Thoracic aorta (tissue), 1 donor: ENCODE measurements around a stretch of chr11.

DNA sequence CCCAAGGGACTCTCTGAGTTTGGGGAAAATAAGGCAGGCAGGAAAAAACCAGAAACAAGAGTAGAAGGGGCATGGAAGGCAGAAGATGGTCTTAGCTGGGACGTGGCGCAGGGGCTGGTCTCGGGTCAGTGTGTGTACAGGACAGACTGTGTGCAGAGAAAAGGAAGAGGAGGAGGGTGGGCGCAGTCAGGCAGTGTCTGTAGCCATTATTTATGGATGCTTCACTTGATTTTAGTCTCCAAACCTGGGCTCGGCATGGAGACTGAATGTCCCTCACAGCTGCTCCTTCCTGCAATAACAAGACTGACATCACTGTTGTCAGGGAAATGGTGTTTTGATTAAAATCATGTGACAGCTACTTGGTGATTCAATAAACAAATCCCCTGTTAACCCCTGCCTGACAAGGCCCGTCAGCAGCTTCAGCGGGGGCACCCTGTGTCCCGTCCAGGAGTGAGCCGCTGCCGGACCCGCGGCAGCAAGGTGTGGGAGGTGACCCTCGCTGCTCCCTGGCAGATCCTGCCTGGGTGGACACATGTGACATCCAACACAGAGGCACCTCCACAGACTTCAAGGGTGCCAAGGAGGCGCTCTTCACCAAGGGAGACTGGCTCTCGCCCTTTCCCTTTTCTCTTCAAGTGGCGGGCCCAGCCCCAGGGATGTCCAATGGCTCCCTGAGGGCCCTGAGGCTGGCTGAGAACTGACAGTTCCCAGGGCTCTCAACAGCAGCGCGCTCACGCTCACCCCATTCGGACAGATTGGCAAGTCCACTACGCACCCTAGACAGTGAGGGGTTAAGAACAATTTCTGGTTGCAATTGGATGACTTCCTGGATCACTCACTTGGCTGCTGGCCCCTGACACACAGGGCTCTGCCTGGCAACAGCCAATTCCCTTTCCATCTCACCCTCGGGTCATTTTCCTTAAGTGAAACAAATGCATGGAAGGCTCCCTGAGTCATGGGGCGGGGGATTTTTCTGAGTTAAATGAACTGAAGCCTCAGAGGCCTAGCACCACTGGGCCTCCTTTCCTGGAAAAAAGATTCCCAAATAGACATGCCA, 30.8 kb downstream of the PPP2R1B start:
- RAMPAGE, long total RNA = no peak

GRCh38 chr11:111765494-111766237, 523 bp downstream of the PPP2R1B start:
- RAMPAGE, long total RNA = no peak

DNA sequence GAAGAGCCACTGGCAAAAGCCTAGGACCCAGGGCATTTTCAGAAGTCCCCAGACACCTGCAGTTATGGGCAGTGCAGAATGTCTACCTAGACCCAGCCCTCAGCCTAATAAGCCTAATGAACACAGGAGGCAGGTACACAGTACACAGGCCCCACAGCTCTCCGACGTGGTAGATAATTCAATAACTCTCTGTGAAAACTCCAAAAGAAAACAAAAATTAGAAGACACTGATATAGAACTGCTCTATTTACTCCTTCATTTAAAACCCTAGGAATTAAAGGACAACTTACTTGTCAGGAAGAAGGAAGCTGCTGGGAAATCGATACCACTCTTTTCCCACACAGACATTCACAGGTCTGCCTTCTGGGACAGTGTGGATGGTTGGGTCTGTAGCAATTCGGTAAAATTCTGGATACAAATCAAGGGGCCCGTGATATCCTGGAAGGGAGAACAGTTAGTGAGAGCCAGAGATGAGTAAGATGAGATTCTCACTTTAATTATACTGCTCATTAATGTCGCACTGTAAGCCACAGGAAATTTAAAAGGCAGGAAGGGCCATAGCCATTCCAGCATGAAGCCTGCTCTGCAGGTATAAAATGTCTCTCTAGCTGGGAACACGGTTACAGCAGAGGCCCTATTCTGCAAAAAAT, 34.1 kb downstream of the ALG9 start:
- RAMPAGE, long total RNA = no peak

GRCh38 chr11:111841376-111841953, 29.9 kb downstream of the ALG9 start:
- RAMPAGE, long total RNA = no peak

- RAMPAGE, long total RNA = no peak
Observed at GRCh38 chr11:111923938-111924331, 5.2 kb downstream of the C11orf52 start.

- RAMPAGE, long total RNA = no peak
Observed at GRCh38 chr11:112221482-112222078, 4.6 kb upstream of the PTS start.

DNA sequence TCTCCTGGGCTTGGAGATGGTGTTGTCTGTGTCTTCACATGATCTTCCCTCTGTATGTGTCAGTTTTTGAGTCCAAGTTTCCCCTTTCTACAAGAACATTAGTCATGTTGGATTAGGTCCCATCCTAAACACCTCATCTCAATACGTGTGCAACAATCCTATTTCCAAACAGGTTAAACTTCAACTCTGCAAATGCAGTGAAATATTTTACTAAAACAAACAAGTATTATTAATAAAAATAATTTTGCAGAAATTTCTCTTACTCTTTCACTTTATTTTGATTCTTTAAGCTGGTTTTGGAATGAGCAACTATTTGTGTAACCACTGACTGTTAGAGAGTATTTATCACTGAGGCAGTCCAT, 3.0 kb upstream of the PTS start:
- RAMPAGE, long total RNA = no peak

DNA sequence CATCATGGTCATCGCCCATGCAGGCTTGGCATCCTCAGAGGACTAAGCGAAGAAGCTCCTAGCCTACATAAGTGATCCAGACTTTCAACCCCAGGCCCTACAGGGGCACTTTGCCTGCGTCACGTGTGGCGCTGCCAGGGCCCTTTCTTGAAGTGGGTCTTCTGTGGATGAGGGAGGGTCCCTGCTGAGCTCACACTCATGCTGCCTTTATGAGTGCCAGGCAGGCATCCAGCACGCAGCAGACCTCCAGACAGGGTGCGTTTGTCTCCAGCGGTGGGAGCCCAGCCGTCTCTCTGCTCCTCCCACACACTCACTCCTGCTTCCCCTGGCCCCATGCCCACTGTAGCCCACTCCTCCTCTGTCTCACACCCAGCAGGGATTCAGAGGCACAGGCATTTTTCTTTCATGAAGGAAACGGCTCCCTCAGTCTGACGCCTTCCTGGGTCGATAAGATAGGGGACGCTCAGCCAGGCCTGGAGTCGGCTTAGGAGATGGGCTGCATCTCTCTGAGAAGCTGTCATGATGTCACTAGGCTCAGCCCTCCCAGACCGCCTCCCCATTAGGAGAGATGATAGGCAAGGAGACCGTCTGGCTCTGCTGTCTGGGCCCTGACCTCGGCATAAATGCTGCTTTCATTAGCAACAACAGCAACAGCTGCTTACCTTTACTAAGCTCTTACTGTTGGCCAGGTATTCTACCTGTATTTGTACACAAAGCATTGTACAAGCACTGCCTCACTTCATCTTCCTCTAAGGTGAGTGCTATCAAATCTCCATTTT, 183.9 kb upstream of the NCAM1 start:
- RAMPAGE, long total RNA = no peak

GRCh38 chr11:112962133-112962722, 1.0 kb downstream of the NCAM1 start:
- RAMPAGE, long total RNA = no peak

DNA sequence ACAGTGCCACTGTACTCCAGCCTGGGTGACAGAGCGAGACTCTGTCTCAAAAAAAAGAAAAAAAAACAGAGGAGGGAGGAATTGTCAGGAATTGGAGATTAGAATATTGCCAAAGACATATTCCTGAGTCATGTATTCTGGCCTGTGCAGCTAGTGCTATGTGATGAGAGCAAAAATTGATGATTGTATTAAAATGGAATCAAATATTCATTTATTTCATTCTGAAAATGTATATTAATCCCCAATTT, 148.0 kb downstream of the NCAM1 start:
- RAMPAGE, long total RNA = no peak

GRCh38 chr11:113242788-113243573, 71.4 kb upstream of the TTC12 start:
- RAMPAGE, long total RNA = no peak

DNA sequence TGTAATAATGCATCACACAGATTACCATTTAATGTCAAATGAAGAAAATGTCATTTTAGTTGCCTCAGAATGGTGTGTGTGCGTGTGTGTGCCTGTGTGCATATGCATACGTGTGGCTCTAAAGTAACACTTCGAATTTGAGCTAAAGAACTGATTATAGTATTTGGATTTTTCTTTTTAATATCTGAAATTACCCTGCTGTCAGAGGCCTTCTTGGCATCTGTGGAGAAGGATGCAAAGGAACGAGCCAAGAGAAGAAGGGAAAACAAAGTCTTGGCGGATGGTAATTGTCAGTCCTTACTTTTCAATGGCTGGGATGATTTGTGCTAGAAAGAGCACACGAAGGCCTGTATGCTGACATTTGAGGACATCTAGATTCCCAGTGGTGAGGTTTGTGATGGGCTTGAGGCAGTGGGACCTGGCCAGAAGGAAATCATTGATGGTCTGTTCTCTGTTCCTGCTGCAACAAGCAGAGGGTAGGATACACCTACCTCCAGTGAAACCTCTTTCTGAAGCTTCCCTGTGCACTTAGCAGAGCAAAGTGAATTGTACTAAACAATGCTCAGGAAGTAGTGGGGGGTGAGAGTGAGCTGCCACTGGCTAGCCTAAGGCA, 10.1 kb downstream of the TTC12 start:
- RAMPAGE, long total RNA = start-site peak on the plus strand centred at position 224 of the sequence, 74 bp wide, 8 reads; start-site peak on the plus strand centred at position 395 of the sequence, 115 bp wide, 7 reads

- RAMPAGE, long total RNA = no peak
Observed at GRCh38 chr11:113365924-113366141, 21.7 kb upstream of the ANKK1 start.

DNA sequence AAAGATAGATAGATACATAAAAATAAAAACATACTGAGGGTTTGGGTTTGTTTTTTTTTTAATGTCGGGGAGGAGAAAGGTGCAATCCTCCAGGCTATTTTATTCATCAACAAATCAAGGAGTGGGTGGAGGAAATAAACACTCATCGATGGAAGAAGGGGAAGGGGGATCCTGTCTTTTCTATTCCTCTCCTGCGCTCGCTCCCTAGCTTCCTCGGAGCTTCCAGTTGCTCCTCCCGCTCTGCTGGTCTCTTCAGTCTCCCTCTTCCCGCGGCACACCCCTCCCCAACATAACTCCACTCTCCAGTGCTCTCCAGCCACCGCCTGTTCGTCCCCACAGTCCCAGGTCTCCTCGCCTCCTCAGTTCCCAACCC, 528 bp downstream of the ZW10 start:
- RAMPAGE, long total RNA = no peak

DNA sequence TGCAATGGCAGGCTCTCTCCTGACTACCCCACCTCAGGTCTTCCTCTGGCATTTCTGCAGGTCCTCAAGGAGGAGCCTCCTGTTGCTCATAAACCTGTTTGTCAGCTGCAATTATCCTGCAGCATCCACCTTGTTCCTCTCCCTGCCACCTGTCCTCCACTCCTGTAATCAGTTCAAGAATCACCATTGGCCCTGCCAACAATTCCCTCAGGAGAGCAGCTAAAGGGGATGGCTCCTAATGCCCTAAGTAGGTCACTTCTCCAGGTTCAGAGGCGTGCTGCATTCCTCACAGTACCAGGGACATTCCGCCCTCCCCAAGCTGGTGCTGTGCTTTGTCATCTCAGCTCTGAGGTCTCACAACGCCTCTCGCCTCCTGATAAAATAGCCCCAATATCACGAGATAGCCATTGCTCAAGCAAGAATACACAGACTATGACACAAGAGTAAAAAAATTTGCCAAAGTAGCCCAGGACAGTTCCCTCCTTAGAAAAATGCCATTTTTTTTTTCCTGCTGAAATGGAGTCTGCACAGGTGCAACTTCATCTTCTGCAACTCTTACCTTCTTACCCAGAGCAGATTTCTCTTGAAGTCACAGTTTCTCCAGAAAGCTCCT, 2.2 kb downstream of the CLDN25 start:
- RAMPAGE, long total RNA = no peak

DNA sequence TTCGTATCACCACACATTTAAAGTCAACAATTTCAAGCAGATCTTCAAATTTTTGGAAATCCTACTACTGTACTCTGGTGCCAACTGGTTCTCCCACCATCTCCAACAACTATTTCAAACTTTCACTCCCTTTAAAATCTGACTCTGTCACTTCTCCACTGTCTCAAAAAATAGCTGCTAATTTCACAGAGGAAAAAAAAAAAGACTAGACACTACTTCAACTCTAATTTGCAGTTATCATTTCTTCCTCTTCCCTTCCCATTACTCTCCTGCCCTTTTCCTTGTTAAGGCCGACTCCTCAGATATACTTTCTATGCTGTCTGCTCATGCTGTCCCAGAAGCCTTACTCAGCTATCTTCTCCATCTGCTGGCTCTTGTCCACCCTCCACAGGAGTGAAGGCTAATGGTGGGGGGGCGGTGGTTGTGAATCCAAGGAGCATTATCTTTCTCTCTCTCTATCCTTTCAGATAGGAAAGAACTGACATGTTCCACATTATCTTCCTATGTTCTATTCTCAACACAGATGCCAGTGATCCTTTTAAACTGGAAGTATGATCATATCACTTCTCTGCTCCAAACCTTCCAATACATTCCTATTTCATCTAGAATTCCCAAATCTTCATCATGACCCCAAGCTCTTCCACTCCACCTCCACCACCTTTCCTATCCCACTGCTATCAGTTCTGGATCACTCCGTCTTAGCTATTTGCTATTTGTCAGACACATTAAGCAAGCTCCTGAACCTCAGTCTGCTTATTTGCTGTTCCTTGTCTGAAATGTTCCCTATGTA, 37.4 kb downstream of the USP28 start:
- RAMPAGE, long total RNA = no peak

DNA sequence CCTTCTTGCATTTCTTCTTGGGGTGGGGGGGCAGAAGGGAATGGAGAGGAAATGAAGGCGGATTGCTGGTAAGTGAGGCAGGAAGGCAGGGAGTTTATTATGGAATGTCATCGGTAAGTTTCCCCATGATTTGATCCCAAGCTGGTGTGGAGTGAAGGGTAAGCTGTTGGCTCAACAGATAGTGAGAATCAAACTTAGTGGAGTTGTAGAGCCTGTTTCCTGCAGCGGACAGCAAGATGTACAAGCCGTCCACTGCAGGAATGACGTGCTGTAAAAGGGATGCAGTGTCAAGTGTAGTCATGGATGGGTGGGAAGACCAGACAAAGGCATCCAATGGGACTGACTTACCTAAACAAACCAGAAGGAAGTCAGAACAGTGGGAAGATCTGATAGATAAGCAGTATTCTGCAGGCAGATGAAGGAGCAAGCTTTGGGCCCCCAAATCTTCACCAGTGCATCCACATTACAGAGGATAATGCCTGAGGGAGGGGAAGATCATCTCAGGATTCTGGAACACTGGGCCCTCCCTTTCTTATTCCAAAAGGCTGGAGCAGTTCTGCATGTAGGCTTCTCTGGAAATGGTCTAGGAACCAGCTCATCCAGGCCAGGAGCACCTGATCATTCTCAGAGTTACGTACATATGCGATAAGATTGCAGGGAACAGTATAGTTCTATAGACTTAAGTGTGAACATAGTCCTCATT, 8.9 kb downstream of the ZBTB16 start:
- RAMPAGE, long total RNA = no peak

GRCh38 chr11:114079494-114080007, 20.0 kb downstream of the ZBTB16 start:
- RAMPAGE, long total RNA = no peak

DNA sequence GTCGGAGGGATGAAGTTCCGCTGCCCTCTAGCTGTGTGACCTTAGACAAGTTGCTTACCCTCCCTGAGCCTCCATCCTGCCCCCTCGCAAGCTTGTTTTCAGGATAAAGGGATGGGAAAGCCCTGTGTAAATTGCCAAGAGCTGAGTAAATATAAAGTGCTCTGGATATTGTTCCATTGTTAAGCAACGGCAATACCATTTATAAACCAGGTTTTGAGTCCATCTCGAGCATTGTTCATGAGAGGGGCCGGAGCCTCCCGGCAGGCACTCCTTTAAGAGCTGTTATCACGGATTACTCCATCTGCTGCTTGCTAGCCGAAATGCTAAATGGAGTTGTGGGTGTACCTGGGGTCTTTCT, 73.0 kb downstream of the ZBTB16 start:
- RAMPAGE, long total RNA = no peak

GRCh38 chr11:114166703-114167507, 107.4 kb downstream of the ZBTB16 start:
- RAMPAGE, long total RNA = no peak